Subcutaneous preadipocyte (primary cell): ENCODE measurements around a stretch of chr5.

- CAGE, long polyA plus RNA: no peak
These were observed 22.0 kb upstream of the MARCHF6 start for GRCh38 chr5:10331323-10332034.

GRCh38 chr5:10352536-10353411, 721 bp upstream of the MARCHF6 start:
- CAGE, long polyA plus RNA: no peak

- CAGE, long polyA plus RNA: no peak
These were observed 10.2 kb upstream of the ROPN1L start for GRCh38 chr5:10431401-10431951.

DNA sequence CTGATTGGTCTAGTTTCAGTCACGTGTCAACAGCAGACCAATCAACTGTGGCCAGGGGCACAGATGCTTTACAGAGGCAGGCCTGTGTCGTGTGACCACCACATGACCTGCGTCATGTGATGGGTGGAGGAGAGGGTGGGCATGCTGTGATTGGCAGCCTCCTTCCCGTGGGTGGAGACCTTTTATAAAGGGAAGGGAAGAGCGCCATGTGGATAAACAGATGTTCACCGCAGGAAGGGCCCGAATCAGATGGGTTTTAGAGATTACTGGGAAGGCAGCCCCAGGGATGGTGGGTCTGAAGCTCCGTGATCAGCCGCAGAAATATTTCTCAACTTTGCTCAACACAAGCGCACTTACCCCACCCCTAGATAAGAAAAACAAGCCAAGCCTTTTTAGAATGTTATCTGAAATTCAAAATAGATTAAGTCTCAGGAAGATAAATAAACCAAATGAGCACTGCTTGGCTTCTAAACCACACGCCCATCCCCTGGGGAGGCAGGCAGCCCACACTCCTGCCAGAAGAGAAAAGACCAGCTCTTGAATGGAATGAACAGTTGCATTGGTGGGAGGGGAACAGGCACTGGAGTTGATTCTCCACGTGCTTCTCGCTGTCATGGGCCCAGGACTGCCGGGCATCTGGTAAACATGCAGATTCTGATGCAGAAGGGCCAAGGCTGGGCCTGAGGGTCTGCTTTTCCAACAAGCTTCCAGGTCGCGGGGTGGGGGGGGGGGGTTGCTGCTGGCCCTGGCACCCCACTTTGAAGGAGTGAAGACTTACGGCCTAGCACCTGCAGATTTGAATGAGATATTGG, 43.7 kb downstream of the ROPN1L start:
- CAGE, long polyA plus RNA: no peak

DNA sequence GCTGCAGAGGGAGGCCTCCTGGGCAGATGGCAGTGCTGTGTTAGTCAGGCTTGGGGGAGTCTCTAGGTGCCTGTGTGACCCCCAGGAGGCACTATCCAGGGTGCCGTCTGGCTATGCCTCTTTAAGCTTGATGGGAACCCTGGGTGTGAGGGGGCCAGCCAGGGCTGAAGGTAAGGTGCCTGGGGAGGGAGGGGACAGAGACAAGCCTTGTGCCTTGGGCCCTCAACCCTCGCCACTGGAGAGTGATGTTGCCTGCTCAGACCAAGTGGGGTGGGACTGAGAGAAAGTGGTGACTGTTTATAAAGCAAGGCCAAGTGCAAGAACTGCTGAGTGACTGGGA, 11.2 kb upstream of the ANKRD33B start:
- CAGE, long polyA plus RNA: no peak

GRCh38 chr5:10595833-10596137, 31.9 kb downstream of the ANKRD33B start:
- CAGE, long polyA plus RNA: no peak

GRCh38 chr5:10606972-10607747, 43.3 kb downstream of the ANKRD33B start:
- CAGE, long polyA plus RNA: no peak

DNA sequence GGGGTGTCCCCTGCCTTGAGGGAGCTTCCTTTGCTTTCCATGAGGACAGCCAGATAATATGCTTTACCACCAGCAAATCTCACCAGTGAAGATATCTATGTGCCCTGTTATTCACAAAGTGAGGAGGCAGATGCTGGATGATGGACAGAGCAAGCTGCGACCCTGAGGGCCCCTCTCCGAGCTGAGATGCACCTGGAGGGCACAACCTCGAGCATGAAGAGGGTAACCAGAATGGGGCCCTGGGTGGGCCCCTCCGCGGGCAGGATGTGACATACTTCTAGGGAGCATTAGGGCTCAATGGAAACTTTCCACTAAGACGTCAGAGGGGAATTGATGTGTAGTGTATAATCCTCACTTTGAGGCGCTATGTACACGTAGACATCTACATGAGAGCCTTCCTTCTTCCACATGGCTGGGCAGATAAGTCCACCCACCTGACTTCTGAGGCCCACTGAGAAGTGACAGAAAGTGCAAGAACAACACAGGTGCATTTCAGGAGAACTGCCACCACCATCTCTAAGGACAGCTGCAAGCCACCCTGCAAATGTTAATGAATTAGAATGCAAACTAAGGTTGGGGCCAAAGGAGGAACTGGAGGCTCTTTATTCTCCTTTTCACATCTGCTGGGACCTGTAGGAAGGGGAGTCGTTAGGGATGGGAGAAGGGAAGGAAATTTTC, 61.1 kb downstream of the DAP start:
- CAGE, long polyA plus RNA: no peak

DNA sequence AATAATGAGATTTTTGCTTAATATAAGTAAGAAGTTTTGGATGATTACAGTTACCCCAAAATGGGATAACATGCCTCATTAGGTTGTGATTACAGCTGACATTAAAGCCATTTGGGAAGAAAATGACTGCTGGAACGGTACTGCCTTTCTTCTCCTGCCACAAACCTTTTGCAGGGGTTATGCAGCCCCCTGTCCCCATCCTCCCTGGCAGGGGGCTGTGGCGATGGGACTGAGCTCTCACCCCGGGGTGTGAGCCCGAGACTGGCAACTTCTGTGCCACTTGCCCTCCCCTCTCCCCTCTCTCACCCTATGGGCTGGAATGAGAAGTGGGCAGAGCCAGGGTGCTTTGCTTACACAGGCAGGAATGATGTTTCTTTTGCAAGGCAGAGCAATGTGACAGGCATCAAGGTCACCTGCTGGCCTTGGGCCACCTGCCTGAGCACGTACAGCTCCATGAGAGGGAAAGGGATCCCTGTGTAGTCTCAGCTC, 252.6 kb upstream of the DAP start:
- CAGE, long polyA plus RNA: no peak

DNA sequence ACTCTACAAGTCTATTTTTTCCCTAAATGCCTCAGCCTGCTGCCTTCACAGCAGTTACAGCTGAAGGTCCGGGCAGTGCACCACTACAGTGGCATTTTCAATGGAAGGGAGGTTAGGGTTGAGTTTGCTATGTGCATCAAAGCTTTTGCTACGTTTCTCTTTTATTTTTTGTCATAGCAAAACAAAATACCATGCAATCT, 193.7 kb downstream of the CTNND2 start:
- CAGE, long polyA plus RNA: no peak

- CAGE, long polyA plus RNA: no peak
These were observed 103.1 kb downstream of the CTNND2 start for GRCh38 chr5:11801070-11801535.

DNA sequence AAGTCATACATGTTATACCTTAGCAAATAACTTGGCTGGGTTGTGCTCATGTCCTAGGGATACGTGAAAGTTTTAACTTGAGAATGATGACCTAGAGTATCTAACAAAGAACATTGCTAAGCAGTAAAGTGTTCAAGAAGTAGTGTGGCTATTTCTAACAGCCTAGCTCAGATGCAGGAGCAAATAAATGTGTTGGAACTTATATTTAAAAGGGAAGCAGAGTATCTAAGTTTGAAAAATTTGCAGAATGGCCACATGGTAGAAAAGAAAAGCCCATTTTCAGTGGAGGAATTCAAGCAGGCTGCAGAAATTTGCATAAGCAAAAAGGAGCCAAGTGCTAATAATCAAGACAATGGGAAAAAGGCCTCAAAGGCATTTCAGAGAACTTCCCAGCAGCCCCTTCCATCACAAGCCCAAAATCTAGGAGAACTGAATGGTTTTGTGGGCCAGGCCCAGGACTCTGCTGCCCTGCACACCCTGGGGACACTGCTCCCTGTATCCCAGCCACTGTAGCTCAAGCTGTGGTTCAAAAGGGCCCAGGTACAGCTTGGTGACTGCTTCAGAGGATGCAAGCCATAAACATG, 720.4 kb upstream of the CTNND2 start:
- CAGE, long polyA plus RNA: no peak

DNA sequence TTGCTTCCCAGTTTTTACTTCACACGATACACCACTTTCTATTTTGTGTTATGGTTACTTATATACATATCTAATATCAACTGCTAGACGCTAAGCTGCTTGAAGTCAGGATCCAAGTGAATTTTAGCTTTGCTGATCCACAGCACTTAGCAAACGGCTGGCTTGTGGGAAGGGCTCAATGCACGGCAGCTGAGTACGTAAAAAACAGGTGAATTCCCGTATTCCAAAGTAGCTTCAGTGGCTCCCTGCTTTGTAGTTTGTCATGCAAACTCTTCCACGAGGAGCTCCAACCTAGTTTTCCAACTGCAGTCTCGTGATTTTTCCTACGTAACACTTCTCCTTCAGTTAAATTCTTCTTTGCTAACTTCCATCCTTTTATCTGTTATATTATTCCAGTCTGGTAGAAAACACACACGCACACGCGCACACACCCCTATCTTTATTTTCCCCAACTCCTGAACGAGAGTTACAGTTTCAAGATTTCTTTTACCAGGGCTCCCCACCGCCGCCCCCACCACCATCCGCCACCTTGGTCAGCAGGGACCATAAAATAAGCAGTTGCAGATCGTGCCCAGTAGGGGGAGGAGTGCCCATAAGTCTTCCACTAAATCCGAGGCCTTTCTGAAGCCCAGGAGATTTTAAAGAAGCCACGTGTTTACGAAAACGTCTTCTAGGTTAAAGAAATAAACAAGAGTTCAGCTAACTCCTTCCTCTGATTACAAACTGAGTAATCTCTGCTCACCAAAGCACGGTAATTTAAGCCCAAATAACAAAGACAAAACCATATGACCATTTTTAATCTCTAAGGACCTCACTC, 34.8 kb upstream of the TRIO start:
- CAGE, long polyA plus RNA: no peak

DNA sequence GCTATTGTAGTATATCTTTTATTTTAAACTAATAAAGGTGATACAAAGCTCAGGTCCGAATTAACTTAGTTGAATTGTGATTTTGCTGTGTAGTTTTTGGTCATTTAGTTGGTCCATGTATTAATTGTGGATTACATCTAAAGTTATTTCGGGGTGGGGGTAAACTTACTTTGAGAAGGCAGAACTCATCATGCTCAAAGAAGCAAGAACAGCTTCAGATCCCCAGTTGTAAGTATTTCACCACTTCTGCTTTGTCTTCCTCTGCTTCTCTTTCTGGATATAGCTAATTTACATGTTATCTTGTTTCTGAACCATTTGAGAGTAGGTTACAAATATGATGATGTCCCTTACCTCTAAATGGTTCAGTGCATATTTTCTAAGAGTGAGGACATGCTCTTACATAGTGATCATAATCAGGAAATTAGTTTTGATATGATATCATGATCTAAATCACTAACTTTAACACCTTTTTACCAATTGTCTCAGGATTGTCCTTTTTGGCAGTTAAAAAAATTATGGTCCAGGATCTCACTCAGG, 11.9 kb downstream of the TRIO start:
- CAGE, long polyA plus RNA: no peak

DNA sequence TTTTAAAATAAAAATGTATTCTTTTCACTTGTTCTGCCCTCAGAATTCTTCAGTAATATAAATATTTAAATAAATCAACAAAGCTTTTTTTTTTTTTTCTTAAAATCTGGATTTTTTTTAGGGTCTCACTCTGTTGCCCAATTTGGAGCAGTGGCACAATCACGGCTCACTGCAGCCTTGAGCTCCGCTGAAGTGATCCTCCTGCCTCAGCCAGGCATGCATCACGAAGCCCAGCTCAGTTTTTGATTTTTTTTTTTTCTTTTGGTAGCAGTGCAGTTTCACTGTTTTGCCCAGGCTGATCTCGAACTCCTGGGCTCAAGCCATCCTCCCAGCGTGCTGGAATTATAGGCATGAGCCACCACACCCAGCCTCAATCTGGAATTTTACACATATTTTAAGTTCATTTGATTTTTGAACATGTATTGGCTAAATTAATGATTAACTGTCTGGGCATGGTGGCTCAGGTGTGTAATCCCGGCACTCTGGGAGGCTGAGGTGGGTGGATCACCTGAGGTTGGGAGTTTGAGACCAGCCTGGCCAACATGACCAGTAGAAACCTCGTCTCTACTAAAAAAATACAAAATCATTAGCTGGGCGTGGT, 36.3 kb downstream of the TRIO start:
- CAGE, long polyA plus RNA: no peak

DNA sequence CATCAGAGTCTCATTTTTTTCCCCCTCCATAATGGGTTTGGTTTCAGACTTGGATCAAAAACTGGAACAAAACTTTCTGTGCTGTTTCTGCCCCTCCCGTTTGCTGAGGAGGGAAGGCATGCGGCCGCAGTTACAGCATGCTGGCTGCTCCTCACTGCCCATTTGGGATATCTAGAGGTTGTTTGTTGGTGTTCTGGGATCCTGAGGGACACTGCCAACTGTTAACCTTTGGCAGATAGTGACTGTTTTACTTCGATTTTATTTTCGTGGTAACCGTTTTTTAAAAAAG, 40.4 kb downstream of the TRIO start:
- CAGE, long polyA plus RNA: no peak

DNA sequence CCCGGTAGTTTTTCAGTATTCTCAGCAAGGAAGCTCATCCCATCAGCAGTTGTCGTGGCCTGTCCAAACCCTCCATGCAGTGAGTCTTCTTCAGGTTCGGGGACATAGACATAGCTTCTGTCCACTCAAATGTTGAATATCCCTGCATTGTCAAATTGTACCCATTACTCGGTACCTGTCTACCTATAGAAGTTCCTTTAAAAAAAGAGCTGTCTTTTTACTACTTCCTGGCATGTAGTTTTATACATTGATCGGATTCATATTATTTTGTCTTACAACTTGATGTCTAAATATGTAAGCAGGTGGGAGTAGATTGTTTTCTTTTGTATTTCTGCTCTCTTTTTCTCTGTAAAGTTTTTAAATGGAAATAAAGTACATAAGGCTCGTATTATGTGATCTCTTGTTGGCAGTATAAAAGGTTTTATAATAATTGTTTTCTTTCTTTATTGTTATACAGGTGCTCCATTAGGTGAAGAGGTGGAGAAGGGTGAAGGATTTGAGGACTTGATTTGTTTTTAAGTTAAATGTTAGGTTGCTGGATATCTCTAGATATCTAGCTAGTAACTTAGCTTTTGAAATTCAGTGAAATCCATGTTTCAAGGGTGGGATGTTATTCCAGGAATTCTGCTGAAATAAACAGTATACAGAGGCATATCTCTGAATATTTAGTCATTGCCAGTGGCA, 51.0 kb downstream of the TRIO start:
- CAGE, long polyA plus RNA: no peak

DNA sequence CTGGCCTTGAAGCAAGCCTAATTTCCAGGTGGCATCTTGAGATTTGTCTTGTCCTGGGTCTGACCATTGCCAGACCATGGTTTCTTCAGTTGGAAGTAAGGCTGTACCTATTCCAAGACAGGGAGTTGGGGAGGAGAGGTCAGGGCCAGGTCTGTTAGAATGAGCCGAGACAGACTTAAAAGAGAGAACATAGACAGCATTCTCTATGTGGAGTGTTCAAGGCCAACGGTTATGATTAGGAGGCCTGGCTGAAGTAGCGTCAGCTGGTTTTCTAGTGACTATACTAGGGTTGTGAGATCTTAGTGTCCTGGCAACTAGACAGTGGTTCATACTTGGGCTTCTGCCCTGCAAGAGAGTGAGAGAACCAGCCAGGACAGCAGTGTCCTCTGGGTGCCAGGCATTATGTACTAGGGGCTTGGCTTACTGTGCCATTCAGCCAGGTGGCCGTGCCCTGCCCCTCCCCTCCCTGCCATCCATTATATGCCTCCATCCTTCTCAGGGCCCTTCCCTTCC, 56.7 kb downstream of the TRIO start:
- CAGE, long polyA plus RNA: no peak

GRCh38 chr5:14225849-14226607, 82.9 kb downstream of the TRIO start:
- CAGE, long polyA plus RNA: no peak

GRCh38 chr5:14439710-14440119, 141.9 kb upstream of the OTULINL start:
- CAGE, long polyA plus RNA: no peak